ENCODE data around the gene KIF5B.

- RRBS, result no CpG with 5 or more reads among the region's 8 CpGs
These were observed 51.7 kb downstream of the KIF5B start for GRCh38 chr10:32004081-32005294.

DNA sequence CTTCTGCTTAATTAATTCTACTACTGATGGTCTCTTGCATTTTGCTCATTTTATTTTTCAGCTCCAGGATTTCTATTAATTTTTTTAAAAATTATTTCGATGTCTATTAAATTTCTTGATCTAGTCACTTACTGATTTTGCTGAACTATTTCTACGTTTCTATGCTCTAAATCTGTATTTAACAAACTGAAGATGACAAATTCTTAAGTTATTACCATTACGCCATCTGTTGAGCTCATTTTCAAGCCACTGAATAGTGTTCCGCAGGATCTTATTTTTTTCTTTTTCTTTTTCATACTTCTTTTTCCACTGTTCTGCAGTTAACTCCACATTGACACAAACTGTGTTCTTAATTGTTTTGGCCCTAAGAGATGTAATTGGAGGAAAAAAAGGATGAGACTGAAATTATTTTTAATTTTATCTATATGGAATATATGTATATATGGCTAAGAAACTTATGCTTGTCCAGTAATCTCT lies 21.7 kb downstream of the KIF5B start:
- RRBS, result no CpG with 5 or more reads among the region's 4 CpGs

DNA sequence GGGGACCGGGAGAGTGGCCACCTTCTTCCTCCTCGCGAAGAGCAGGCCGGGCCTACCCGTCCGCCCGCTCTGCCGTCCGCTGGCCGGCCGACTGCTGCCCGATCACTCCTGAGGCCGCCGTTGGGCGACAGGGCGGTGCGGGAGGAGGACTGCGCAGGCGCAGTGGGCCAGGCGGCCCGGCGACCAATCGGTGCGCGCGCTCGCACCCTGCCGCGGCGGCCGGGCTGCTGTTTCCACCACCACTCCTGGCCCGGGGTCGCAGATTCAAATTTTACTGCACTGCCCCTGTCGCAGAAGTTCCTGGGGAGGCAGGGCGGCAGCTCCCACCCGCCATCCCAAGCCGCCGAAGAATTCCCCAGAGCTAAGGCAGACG lies at the start of gene KIF5B:
KIF5B (minus strand) TSS at position 129 of the 373 bp plus-strand sequence.
- RRBS, result 2% methylated on average over 26 of the region's 39 CpGs

- RRBS, result no CpG with 5 or more reads among the region's 5 CpGs
These were observed 66.7 kb upstream of the KIF5B start for GRCh38 chr10:32122902-32123379.

DNA sequence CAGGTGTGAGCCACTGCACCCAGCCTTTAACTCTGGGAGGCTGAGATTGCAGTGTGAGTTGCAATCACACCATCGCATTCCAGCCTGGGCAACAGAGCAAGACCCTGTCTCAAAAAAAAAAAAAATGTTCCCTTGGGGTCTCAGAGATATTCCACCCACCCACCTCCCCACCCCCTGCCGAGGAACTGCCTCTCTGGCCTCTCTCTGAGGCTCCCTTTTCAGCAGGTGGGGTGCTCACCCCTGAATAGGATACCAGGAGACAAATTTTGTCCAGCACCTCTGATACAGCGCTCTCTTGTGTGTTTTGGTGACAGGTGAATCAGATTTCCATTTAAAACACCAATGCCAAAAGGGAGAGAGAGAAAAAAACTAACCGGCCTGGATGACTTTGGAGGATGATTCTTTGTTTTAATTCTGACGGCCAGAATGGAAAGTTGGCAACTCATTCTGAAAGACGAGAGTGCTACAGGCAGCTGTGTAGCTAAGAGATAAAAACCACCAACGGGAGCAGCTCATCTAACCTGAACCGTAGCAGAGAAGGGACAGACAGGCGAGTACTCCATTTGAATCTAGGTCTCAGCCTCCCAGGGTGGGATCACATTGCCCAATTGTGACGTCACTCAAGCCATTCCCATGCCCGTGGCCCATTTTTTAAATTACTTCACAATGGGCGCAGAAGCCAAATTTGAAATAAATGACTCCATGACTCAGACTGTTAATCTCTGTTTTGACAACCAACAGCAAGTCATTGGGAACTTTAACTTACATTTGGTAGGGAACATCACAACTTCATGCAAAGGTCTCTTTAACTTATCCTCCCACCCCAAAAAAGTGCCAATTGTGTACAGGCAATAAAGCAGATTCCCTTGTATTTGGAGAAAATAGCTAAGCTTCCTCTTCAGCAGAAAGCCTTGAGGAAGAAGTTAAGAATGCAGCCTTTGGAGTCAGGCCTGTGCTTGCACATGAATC lies 92.9 kb upstream of the KIF5B start:
- RRBS, result no CpG with 5 or more reads among the region's 12 CpGs

- RRBS, result no CpG with 5 or more reads among the region's 10 CpGs
These were observed 32.5 kb upstream of the EPC1 start for GRCh38 chr10:32379322-32379948.

DNA sequence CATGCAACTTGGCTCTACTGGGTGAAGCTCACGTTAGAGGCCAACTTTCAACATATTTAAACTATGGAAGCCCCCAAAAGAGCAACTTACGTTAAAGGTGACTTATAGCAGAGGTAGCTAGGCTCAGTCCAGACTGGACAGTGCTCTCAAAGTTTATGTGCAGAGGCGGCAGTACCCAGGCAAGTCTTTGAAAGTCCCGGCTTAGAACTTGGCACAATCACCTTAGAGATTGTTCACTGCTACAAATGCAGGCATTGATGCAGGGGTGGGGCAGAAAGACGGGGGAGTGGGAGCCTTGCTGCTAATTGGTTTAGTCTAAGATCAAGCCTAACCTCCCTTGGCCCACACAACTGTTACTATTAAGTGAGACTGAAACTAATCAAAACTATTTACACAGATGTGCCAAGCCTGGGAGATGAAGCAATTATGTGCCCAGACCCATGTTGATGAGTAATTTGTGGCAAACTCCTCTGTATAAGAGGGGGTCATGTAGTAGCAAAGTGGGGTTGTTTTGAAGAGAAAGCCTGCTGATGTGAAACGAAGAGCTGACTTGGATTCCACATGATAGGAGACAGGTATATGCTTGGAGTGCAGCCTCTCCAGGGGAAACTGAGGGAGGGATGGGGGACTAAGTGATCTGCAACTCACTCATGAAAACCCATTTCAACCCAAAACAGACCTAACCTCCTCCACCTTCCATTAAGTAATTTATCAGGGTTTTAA lies 178.2 kb upstream of the ITGB1 start:
- RRBS, result no CpG with 5 or more reads among the region's 6 CpGs

DNA sequence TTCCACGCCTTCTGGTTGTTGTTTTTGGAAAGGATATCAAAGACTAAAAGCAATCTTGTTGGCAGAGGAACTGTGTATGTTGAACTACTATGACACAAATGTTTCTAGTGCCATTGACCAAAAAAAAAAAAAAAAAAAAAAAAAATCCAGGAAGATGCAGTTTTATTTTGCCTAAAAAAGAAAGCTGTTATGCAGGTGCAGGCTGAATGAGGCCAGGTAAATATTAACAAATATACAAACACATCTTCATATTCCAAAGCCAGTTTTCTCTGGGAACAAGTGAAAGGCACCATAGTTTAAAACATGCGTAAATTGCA lies 73.6 kb downstream of the NRP1 start:
- RRBS, result no CpG with 5 or more reads among the region's 2 CpGs

GRCh38 chr10:33332849-33333254 lies 1.6 kb downstream of the NRP1 start:
- RRBS, result no CpG with 5 or more reads among the region's 1 CpG

GRCh38 chr10:34316932-34317468 lies 498.1 kb downstream of the PARD3 start:
- RRBS, result no CpG with 5 or more reads among the region's 3 CpGs

GRCh38 chr10:34330895-34331474 lies 484.1 kb downstream of the PARD3 start:
- RRBS, result no CpG with 5 or more reads among the region's 12 CpGs

DNA sequence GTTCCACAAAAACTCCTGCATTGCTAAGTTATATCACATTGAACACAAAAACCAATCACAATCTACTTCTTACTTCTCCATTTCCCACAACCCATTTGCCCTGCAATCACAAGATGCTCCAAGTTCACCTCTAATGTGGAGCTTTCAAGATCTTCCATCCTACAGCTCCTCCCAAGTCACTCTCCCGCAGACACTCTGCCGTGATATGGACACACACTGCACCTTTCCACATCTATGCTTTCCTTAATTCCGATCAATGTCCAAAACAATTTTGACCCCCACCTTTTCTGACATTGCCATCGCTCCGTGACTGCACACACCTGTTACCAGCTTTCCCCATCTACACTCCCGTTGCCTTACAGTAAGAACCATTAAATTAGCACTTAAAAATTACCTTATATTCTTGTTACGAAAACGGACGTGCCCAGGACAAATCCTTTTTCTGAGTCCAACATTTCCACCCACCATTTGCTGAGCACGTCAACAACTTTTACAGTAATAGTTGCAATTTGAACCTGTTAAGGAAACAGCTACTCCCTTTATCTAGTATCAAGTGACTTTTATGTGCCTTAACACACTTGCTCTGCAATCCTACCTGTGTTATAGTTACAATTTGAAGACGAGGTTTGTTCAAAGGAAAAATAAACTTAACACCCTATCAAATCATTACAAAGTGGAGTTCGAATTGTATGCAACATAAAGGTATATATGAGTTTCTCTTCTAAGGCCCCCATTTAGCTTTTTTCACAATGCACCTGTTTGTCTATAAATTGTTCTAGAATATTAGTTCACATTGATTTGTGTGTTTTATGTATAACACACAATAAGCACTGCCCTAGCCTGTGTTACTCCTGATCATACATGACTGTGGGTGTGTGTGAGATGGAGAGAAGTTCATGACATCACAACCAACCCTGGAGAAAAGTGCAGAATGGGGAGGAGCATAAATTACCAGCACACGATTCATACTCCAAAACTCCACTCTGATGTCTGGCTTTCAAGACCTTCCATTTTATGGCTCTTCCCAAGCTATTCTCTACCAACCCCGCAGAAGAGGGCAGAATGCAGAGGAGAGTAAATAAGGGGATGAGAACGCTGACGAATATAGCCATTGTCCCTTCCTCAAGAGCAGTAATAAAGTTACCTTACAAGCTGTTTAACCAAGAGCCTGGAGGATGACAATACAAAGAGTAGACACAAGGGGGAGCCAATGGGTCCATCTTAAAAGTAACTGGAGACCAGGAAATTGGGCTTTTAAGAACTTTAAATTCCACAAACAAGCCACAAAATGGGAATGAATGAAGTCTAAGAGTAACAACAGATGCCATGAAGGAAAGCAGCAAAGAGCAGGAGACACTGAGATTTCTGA lies 160.1 kb downstream of the PARD3 start:
- RRBS, result no CpG with 5 or more reads among the region's 16 CpGs

- RRBS, result no CpG with 5 or more reads among the region's 1 CpG
These were observed 56.8 kb downstream of the PARD3 start for GRCh38 chr10:34758210-34758717.

- RRBS, result no CpG with 5 or more reads among the region's 13 CpGs
These were observed 34.3 kb downstream of the PARD3 start for GRCh38 chr10:34780637-34781437.

DNA sequence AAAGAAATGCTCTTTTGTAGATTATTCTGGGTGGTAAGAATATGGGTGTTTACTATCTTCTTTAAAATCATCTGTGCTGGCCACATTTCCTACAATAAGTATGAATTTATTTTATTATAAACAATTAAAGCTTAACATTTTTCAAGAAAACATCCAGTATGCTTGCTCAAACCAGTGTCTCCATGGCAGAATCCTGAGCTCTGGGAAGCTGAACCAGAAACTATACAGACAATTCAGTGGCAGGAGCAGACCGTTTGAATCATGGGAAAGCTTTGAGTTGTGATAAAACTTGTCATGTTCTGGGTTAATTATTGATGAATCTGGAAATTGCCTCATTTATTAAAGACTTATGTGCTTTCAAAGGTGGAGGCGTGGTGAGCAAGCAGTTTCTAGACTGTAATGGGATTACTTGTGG lies 25.3 kb downstream of the PARD3 start:
- RRBS, result no CpG with 5 or more reads among the region's 2 CpGs

- RRBS, result no CpG with 5 or more reads among the region's 5 CpGs
These were observed 64.8 kb downstream of the CREM start for GRCh38 chr10:35191258-35191958.

DNA sequence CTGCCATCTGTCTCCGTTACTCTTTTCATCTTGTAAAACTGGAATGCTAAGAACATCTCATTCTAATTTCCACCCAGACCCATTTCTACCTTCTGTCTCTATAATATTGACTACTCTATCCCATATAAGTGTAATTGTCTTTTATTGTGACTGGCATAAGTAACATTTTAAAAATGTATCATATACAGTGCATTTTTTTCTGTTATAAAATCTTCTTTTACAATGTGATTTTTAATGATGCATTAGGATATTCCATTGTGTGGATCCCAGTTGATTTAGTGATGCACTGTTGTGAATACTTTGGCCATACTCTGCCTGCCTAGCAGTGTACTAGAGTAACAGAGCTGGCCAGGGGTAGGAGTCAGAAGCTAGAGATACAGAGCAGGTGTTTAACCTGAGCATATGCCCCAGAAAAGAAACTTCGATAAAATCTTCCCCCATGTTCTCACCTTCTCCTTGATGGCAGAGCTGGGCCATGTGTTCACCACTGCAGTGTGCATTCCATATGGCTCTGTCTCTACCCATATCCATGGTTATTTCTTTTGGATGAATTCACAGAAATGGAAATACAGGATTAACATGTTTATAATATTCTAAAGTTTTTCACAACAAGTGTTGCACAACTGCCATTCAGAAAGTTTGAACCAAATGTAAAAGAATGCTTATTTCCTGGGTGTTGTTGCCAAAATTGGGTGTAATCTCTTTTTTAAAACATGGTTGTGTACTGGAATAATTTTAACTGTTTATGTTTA lies 20.3 kb upstream of the CCNY start:
- RRBS, result no CpG with 5 or more reads among the region's 2 CpGs

DNA sequence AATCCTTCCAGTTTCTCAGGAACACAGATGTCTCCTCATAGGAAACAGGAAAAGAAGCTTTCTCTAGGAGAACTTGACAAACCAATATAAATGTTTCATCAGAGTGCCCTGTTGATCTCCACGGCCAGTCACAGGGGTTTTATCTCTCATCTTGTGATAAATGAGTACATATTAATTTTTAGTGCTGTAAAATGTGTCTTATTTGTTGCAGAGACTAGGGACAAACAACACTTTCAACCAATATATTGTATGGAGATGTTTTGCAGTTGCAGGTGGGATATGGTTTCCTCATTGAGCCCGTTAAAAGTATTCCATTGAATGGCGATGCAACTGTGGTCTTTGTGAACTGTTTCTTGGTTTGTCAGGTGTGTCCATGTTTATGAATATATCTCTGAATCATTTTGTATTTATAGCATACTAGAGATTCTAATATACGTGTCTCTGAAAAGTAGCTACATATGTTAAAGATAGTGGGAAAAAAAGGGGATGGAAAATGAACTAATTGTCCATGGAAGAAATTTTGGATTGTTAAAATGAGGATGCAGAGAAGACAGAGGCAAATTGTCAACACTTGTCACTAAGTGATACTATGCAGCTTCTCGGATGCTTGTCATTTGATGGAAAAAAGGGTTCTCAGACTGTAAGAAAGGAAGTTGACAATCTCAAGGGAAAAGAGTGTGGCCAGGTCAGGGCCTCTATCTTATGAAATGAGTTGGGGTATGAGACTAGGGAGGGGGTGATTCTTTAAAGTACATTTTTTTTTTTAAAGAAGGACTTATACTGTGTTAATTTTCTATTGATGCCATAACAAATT lies 38.2 kb downstream of the CCNY start:
- RRBS, result no CpG with 5 or more reads among the region's 5 CpGs

Measured in SK-N-MC (cell line).